Hepatocyte (in vitro differentiated cells and primary cell): ENCODE results near the genes FOXN4, KCTD10, FAM222A, ANKRD13A and PPP1CC.

DNA sequence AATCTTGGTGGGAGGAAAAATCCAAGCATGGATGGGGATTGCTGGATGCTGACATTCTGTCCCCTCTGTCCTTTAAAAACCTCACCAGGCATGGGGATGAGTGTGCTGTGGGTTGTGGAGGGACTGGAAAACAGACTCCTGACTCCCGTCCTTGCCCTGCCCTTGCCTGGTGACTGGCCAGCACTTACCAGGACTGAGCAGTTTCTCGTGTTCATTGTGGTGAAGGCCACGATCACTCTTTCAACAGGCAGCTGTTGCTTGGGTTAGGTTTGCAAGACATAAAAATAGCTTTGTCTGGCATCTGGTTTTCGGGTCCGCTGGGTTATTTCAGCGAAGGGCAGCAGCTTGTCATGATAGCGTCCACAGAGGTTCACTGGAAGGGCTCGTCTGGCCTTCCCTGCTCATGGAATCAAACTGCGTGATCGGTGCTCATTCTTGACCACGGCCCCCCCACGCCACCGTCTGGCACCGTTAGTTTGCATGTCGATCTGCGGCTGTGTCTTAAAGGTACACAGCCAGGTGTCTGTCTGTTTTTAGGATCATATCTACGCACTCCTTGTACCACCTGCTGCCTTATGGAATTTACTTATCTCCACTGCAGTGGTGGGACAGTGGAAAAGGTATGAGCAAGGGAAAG lies 15.2 kb downstream of the ACACB start:
- RAMPAGE, long total RNA: no peak
- RRBS: no CpG with 5 or more reads among the region's 17 CpGs

- RAMPAGE, long total RNA: no peak
- RRBS: no CpG with 5 or more reads among the region's 3 CpGs
Measured at GRCh38 chr12:109144321-109144727, 27.9 kb downstream of the ACACB start.

GRCh38 chr12:109196863-109197929 lies 80.8 kb downstream of the ACACB start:
- RAMPAGE, long total RNA: no peak
- RRBS: 98% methylated on average over 4 of the region's 23 CpGs

DNA sequence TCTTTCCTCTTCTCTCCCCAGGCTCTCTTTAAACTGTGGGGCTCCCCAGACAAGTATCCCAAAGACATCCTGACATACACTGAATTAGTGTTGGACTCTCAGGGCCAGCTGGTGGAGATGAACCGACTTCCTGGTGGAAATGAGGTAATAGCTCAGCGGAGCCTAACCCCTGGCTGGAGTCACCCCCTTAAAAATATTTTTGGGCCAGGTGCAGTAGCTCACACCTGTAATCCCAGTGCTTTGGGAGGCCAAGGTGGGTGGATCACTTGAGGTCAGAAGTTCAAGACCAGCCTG lies 63.5 kb downstream of the FOXN4 start:
- RAMPAGE, long total RNA: no peak
- RRBS: no CpG with 5 or more reads among the region's 2 CpGs

- RAMPAGE, long total RNA: no peak
- RRBS: 1% methylated on average over 14 of the region's 117 CpGs
Measured at GRCh38 chr12:109309166-109310238, at the start of gene FOXN4. Gene FOXN4 (minus strand): TSS chr12:109309284.

DNA sequence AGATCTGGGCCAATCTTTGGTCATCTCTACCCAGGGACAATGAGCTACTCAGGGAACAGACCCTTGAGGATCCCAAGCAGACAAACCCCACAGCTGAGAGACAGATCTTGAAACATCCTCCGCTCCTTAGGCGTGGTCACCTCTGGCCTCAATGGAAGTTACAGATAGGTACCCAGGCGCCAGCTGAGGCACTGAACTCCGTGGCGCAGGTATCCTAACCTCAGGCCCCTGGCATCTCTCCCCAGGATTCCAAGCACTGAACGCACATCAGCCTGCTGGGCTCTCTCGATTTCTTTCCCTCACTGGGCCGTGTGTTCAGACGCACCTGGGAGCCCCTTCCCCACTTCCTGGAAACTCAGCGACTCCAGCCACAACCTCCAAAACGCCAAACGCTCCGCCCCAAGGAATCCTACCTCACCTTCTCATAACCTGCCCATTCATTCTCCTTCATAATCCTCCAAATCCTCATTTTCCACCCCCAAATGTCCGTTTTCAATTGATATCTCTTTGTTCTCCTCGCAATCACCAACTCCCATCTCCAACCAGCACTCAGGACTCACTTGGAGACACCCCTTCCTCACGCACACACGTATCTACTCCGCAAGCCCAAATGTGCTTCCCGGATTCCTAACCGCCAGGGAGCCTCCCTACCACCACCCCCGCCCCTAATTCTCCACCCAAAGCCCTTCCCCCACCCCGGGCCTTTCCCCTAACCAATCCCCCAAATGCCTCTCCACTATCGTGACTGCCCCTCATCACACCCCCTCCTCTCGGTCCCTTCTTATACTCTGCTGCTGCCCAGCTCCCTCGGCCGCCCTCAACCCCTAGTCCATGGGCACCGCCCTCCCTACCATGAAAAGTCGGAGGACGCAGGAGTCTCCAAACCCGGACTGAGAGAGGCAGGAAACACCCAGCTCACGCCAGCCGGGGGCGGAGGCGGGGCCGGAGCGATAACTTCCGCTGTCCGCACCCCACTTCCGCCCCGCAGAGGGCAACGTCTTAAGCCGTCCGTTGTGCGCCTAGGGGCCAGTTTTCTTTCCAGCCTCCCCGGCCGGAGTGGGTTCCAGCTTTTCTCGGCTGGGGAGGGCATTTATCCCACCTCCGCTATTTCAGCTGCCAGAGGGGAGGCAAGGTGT lies at the start of gene KCTD10:
TSS of gene KCTD10 (minus strand) at position 892 of the 1,136 bp plus-strand sequence.
- RAMPAGE, long total RNA: no peak
- RRBS: 2% methylated on average over 11 of the region's 48 CpGs

DNA sequence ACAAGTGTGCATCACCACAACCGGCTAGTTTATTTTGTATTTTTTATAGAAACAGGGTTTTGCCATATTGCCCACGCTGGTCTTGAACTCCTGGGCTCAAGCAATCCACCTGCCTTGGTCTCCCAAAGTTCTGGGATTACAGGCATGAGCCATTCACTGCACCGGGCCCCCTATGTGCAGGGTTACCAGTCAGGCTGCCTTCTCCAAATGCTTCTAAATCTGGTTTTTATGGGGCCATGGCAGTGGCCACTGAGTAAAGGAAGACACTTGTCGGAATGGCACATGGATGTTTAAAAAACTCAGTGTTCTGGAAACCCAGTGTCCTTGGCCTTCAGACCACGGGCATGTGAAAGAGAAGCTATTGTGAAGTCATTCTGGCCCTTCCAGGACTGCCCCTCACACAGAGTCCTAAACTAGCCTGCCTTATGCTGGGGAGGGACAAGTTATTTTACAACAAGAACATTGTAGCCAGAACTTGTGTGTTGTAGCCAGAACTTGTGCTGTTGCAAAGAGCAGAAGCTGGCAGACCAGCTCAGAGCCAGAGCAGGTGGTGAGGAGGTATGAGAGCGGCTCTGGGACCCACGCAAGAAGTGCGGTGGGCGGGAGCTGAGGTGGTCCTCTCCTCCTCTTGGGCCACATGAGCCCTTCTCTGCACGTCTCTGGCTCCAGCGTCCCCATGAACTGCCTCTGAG lies 32.8 kb downstream of the MMAB start:
- RAMPAGE, long total RNA: no peak
- RRBS: no CpG with 5 or more reads among the region's 11 CpGs

DNA sequence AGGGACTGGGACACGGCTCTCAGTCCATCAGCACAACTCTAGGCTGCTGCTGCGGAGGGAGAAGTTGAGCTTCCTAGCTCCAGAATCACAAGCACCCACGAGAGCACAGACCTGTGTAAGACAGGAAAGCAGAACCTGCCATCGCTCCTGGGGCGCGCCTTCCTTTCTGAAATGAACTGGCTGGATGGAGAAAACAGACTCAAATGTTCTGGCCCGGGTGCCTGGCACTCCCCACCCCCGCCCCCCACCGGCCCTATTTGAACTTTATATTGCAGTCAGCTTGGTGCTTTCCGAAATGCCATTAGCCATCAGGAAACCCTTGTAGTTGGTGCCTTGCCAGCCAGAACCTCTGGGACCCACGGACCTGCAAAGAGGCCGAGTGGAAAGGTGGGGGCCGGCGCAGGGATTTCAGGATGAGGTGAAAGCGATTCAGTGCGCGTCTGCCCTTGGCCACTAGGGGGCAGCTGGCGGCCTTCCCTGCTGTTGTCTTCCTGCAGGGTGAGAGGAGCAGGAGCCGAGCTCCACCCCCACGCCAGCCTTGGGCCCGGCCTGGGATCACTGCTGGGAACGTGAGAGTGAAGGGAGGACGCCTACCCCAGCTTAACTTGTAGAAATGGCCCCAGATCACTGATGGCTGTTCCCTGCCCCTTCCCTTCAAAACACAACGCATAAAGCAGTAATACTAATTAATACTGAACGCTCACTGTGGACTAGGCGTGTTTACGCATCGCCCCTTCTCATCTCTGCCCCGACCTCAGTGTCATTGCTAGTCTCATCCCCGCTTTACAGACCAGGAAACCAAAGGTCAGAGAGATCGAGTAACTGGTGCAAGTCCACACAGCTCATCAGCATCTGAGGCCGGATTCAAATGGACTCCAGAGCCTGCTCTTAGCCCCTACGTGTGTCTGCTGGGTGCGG lies 24.1 kb downstream of the MVK start:
- RAMPAGE, long total RNA: no peak
- RRBS: no CpG with 5 or more reads among the region's 34 CpGs

- RAMPAGE, long total RNA: no peak
- RRBS: 1% methylated on average over 28 of the region's 85 CpGs
Measured at GRCh38 chr12:109713468-109714067, at the start of gene FAM222A. Gene FAM222A (plus strand): TSS chr12:109713825.

DNA sequence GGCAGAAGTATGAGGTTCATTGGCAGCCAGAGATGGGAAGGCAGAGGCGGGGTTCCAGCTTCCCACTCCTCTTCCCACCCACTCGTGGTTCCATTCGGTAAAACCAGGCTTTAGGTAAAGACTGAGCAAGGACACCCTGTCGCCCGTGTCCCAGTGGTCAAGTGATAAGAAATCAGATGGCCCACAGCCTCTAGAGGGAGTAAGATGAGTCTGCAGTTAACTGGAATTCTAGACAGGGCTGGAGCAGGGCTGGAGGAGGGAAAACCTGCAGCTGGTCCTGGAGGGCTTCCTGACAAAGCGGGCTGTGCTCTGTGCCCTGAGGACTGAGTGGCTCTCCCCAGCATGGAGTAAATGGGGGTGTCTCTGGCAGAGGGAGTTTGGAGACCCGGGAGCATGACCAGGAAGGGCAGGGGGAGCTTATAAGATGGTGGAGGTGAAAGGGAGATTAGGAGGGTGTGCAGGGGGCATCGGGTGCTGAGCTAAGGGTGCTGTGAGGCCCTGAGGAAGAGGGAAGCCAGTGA lies 5.8 kb downstream of the FAM222A start:
- RAMPAGE, long total RNA: no peak
- RRBS: no CpG with 5 or more reads among the region's 8 CpGs

DNA sequence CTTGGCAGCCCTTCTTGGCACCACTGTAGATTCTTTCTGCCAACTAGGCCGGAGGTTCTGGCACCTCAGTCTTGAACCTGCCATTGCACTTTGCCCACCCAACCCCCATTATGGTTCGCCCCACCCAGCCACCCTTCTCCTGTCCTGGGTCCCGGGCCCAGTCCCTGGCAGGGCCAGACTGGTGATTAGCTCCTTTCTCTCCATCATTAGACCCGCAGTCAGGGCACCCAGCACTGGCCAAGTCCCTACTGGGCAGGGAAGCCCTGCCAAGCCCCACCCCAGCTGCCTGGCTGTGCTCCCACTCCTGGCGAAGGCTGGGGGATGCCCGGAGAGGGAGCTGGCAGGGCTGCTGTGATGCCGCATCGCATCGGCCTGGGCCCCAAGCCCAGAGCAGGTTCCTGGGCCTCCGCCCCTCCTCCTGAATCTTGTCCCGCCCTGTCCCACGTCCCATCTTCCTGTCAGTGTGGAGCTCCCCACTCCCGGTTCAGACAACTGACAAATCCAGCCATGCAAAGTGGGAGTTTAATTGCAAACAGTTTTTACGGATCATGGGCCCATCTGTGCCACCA lies 9.8 kb downstream of the FAM222A start:
- RAMPAGE, long total RNA: no peak
- RRBS: 12% methylated on average over 2 of the region's 14 CpGs

DNA sequence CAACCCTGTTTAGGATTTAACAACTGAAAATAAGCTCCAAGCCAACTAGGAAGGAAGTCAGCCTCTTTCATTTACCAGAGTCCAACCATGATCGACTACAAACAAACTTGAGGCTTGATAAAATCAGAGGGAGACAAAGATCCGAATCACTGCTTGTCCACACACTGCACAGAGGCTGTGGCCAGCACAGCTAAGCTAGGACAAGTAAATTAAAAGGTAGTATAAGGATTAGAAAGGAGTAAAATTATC lies 40.3 kb downstream of the FAM222A start:
- RAMPAGE, long total RNA: no peak
- RRBS: no CpG with 5 or more reads among the region's 2 CpGs

- RAMPAGE, long total RNA: no peak
- RRBS: 27% methylated on average over 5 of the region's 23 CpGs
Measured at GRCh38 chr12:109831208-109832411, 1.6 kb downstream of the TRPV4 start.

GRCh38 chr12:109998552-109999813 lies at the start of gene ANKRD13A:
Gene ANKRD13A (plus strand): TSS chr12:109999430.
- RAMPAGE, long total RNA: no peak
- RRBS: 1% methylated on average over 21 of the region's 86 CpGs

DNA sequence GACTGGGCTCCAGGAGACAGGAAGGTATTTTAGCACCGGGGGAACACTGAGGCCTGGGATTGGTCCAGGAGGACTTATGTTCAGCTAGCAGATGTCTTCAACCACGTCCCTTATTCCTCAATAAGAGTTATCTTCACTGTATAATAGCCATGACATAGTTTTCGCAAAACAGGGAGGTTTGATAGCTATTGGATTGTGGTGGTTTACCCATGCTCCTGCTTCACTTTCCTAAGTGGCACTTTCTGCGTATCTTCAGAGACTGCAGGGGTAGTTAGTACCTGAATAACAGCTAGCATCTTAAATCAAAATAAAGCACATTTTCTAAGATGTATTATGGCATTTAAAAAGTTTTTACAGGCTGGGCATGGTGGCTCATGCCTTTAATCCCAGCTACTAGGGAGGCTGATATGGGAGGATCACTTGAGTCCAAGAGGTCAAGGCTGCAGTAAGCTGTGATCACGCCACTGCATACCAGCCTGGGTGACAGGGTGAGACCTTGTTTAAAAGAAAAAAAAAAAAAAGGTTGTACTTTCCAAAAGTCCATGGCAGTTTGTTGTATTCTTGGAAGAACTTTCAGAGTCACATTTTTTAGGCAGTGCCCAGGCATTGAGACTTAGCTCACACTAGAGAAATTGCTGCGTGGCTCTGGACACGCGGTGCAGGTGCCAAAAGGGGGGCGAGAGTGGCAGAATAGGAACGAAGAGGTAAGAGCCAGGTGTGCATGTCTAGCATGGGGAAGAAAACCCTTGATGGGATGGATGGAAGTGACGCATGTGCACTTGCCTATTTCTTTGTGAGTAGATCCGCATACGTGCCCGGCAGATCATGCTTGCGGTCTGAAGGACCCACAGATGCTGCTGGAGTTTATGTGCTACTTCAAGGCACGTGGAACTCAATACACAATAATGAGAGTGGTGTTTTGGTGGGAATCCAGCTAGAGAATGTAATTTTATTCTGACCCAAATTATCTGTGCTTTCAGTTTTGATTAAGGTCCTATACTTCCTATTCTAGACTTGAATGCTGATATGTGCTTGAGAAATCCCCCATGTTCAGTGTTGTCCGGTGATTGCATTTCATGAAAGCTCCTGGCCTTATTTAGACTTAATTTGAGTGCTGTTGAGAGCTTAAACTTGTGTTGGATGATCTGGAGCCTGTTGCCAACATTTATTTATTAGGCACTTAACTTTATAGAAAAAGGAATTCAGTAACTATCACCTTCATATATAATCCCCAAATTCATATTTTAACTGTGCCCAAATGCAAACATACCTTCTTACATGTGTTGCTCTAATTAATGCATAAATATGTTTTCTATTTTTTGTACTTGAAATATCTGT lies 11.8 kb downstream of the ANKRD13A start:
- RAMPAGE, long total RNA: no peak
- RRBS: no CpG with 5 or more reads among the region's 17 CpGs

DNA sequence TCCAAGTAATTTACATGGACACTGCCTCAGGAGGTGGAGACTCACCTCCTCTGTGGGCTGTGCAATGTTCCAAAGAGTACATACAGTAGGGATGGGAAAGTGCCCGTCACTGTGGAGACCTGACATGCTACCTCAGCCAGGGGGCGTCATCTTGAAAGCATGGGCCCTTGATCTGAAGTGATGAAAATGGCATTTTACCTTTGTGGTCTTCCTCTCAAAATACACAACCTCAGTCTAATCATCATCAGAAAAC lies 48.5 kb downstream of the ANAPC7 start:
- RAMPAGE, long total RNA: no peak
- RRBS: no CpG with 5 or more reads among the region's 2 CpGs

DNA sequence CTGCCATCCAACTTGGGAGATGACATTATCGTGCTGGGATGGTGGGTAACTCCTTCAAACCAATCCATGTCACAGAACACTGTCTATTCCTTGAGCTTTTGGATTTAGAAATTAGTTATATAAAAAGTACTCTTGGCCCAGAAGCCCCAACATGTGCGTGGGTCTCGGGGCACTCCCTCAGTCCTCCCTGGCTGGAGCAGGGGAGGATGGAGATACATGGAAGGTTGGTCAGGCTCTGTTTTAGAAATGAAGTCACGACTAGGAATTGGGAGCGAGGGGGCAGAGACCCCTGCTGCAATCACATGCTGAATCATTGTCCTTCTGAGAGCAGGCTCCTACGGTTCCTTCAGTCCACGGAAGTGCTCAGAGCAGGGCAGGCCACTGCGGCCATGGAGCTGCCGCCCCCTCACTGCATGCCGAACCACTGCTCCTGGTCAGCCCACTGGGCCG lies 29.7 kb downstream of the ANAPC7 start:
- RAMPAGE, long total RNA: no peak
- RRBS: no CpG with 5 or more reads among the region's 11 CpGs

DNA sequence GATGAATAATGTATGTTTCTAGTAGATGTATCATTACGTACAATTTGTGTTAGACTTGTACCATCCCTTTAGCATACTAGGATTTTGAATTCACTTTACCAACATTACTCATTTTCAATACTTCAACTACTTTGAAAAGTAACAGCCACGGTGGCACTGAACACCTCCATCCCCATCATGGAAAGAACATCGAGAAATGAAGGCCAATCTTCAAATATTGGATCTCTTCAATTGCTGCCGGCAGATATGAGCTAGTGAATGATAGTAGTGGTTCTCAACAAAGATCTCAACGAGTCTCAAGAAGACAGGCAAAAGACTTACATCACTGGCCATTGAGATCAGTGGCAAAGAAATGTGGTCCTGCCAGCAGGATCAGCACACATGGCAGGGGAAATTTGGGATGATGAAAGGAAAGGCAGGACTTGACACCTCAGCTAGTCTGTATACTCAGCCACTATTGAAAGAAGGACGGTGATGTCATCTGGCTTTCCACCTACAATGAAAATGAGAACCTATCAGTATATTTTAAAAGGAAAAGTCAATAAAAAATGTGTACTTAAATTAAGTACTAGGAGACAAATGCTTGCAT lies 34.6 kb downstream of the RAD9B start:
- RAMPAGE, long total RNA: no peak
- RRBS: no CpG with 5 or more reads among the region's 6 CpGs

DNA sequence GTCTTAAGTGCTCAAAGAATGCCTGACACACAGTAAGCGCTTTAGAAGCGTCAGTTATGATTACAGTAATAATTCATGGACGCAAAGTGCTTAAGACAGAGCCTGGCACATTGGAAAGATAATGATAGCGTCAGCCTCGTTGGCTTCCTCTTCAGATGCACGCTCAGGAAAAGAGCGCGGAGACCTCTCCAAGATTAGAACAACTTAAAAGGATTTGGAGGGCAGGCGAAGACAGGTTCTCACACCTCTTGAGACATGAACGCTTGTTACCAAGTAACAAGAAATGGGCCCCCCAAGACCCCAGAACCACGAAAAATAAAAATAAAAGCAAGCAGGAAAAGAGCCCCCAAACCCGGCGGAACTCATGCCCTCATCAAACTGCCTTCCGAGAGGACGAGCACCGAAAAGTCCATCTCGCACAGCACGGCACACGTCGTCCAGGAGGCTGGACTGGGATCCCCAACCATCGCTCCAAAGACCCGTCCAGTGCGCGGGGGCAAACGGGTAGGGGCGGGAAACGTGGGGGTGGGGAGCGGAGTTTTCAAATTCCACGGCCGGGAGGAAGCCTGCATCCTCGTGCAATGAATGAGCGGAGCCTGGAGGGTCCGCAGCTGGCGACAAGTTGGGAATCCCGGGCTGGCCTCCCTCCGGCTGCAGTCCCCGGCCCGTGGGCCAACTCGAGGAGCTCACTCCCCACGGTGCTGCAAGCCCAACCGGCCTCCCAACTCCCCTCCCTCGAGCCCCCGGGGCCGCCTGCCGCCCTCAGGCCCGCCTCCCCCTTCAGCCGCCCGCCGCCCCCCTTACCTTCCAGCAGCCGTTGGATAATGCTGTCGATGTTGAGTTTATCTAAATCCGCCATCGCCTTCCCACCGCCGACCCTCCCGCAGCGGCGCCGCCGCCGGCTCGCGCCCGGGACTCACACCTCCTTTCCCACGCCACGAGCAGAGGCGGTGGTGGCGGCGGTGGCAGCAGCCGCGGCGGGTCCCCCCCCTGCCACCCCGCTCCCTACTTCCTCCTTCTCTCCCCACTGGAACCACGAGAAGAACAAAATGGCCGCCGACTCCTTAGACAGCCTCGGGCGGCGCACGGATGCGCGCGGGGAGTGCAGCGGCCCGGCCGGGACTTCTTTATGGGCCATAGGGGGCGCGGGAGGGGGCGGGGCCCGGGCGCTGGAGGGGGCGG lies at the start of gene PPP1CC:
TSS of gene PPP1CC (minus strand) at position 1,043 of the 1,182 bp plus-strand sequence.
- RAMPAGE, long total RNA: no peak
- RRBS: 7% methylated on average over 16 of the region's 92 CpGs

GRCh38 chr12:110931364-110932004 lies 11.1 kb upstream of the MYL2 start:
- RAMPAGE, long total RNA: no peak
- RRBS: no CpG with 5 or more reads among the region's 22 CpGs